Skeletal muscle satellite cell (primary cell): ENCODE measurements around the gene MTHFD1L.

GRCh38 chr6:148999823-149000393 lies 253.1 kb downstream of the UST start:
- CAGE, long polyA plus RNA: no peak

- CAGE, long polyA plus RNA: no peak
These were observed 256.2 kb upstream of the TAB2 start for GRCh38 chr6:149061321-149061798.

DNA sequence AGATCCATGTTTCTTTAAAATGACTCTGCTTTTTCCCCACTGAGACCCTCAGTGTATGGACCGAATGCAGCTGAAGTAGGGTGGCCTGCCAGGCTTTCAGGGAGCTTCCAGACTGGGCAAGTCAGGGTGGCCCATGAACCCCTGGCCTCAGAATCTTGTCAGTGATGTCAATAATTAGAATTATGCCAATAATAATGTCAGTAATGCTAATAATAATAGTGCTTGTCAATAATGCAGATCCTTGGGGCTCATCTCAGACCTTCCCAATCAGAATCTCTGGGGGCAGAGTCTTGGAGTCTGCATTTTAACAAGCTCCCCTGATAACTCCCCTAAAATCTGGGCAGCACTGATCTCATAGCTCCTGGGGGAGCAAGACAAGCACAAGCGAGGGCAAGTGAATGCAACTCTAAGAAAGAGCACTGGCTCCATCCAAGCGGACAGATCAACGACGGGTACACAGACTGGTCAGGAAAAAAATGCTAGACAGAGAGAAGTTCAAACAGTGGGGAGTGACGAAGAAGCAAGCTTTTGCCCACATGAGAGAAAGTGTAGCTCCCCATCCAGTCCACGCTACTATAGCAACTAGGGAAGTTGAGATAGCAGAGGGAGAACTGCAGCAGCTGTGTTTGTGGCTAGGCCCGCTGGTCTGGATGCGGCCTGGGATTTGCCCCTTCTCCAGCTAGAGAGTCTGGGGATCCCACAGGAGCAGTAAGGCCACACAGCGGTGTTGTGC lies 59.9 kb upstream of the TAB2 start:
- CAGE, long polyA plus RNA: no peak

GRCh38 chr6:149485336-149485844 lies 576 bp upstream of the ZC3H12D start:
- CAGE, long polyA plus RNA: no peak

DNA sequence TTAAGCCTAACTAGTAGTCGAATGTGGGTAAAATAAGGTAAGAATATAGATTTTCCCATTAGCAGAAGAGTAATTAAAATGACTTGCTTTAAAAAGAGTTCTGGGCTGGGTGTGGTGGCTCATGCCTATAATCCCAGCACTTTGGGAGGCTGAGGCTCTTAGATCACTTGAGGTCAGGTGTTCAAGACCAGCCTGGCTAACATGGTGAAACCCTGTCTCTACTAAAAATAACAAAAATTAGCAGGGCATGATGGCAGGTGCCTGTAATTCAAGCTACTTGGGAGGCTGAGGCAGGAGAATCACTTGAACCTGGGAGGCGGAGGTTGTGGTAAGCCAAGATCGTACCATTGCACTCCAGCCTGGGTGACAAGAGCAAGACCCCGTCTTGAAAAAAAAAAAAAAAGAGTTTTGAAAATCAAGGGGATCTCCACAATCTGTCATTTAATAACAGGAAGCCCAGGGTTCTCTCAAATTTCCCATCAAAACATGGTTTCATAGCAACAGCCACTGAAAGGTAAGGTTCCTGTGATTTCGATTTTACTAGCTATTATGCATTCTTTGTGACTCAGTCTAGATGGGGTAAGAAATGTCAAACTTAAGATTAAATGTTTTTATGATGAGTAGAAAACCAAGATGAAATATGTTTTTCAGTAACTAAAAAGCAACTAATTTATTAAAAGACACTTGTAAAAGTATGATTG lies 10.0 kb upstream of the ZC3H12D start:
- CAGE, long polyA plus RNA: no peak

DNA sequence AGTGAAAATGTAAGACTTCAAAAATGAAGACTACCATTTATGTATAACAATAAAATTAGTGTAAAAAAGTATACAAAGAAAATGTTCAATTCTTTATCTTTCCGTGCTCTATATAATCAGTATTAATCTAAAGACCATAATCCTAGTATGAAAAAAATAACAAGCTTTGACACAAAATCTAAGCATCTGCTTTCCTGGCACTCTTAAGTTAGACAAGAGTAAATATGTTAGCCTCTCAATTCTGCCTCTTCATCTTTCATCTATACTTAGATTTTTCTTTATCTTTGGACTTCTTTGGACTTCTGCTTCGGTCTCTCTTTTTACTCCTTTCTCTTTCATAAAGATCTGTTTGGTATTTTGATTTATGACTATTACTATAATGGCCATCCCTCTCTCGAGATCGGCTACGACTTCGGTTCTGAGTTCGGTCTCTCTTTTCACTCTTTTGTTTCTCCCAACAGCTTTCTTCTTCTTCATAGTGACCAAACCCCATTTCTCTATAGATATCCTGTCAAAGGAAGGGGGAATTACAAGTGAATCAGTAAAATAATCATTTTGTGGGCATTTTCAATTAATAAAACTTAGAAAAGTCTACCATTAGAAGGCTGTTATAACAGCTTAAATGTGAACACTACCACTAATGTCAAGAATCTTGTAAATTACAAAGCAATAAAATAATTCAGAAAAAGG lies 20.5 kb upstream of the ZC3H12D start:
- CAGE, long polyA plus RNA: no peak

DNA sequence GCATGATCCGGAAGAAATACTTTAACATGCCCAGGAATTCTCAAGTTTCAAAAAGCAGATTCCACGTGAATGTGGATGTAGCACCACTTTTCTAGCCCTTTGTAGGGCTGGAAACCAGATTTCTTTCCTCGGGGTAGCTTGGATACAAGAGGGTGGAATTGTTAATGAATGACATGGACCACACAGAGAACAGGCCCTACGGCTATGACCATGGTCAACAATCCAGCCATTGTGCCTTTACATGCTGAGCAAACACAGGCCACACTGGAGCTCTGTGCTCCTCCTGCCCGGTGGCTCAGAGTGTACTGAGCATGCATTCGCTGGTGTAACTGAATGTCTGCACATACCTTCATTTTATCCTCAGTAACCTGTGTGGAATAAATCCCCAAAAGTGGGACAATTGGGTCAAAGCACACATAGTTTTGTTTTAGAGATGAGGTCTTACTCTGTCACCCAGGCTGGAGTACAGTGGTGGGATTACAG lies 32.9 kb downstream of the LRP11 start:
- CAGE, long polyA plus RNA: no peak

DNA sequence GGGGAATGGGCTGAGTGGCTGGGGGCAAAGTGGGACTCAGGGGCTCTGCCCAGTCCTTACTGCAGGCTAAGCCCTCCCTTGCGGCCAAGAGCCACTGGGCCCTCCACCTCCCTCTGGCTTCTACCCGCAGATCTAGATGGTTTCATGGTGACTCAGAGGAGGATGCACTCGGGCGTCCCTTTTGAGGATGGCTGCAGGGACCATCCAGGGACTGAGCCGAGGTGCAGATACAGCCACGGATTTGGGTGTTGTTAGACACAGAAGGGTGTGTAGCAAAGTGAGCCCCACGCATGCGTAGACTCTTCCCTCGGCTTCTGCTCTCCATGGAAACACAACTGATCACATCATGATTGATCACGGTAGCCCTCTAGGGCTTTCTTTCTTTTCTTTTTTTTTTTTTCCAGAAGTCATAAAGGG lies 661 bp upstream of the ULBP1 start:
- CAGE, long polyA plus RNA: no peak

- CAGE, long polyA plus RNA: no peak
These were observed 640 bp downstream of the ULBP1 start for GRCh38 chr6:149964329-149964836.

DNA sequence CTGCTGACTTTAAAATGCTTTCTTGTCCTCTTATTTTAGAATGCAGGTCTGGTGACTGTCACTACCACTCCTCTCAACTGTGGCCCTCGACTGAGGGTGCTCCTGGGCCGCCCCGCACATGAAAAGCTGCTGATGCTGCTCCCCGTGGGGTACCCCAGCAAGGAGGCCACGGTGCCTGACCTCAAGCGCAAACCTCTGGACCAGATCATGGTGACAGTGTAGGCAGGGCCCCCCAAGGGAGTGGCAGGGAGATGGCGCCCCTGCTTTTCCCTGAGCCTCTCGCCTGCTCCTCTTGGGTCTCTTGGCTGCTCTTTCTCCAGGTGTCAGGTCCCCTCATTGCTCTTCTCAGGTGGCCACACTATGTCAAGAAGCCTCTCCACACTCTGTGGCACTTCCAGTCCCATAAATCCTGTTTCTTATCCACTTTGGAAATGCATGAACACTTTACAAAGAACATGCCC lies 29.2 kb downstream of the IYD start:
- CAGE, long polyA plus RNA: no peak

GRCh38 chr6:150457166-150457910 lies 88.5 kb downstream of the IYD start:
- CAGE, long polyA plus RNA: no peak

- CAGE, long polyA plus RNA: no peak
These were observed 740 bp downstream of the PLEKHG1 start for GRCh38 chr6:150600069-150601180.

DNA sequence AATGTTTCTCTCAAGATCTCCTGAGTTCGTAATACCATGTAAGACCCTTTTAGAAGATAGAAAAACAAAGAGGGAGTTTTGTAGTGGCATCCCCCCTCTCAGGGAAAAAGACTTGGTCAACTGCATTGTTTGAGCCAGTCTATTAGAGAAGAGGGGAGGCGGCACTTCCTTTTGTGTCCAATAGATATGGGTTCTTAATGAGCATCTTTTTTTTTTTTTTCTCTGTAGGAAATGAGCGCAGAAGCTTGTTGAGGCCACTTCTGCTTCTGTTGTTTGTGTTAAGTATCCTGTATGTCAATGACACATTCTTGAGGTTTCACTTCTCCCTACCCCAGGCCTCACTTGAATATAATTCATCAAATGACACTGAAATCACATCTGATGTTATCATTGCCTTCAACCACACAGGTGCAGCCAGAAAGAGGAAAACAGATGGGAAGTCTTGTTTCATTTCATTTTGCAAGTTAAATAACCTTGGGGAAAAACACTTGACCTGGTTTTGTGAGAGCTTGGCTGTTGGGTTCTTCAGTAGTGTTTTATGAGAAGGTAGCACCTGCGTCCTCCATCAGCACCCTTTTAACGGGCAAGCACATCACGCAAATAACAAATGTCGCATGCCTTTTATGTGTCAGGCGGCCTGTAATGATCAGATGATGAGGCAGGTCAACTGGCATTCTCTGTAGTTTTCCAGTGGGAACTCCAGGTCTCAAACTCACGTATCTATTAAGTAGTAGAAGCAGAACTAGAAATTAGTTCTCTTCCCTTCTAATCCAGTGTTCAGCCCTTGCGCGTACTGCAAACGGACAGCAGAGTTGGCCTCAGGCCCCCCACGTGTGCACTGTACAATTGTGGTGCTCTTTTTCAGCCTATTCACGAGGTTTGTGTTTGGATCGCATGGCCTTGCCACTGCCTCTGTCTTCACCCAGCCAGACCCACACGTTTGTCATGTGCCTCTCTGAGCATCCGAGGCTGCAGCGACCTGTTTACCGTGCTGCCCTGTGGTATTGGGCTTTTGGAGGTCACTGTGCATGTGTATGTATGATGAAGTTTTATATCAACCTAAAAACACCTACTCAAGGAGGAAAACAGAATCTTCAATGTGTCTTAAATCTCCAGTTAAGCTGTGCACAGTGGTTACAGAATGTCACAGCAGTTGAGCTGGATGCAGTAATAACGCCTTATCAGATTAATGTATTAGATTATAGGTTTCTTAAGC lies 23.5 kb downstream of the PLEKHG1 start:
- CAGE, long polyA plus RNA: no peak

DNA sequence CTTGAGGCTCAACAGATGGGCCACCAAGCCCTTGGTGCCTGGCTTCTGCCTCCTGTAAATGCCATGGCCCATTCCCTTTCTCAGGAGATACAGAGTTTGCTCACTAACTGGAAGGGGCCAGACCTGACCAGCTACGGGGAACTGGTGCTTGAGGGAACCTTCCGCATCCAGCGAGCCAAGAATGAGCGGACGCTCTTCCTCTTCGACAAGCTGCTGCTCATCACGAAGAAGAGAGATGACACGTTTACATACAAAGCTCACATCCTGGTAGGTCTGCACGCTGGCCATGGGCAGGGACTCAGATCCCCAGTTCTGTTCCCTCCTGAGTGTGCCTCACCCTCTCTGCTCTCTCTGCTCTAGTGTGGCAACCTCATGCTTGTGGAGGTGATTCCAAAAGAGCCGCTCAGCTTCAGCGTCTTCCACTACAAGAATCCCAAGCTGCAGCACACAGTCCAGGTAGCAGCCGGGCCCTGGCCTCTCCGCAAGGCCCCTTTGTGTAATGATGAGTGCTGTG lies 56.4 kb upstream of the MTHFD1L start:
- CAGE, long polyA plus RNA: no peak

DNA sequence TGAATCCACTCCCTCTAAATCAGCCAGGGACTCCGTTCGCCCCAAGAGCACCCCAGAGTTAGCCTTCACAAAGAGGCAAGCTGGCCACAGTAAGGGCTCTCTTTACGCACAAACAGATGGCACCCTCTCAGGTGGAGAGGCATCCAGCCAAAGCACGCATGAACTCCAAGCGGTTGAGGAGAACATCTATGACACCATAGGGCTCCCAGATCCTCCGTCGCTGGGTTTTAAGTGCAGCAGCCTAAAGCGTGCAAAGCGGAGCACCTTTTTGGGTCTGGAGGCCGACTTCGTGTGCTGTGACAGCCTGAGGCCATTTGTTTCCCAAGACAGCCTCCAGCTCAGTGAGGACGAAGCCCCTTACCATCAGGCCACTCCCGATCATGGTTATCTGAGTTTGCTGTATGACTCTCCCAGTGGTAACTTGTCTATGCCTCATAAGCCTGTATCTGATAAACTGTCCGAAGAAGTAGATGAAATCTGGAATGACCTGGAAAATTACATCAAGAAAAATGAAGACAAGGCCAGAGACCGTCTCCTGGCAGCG lies 34.3 kb upstream of the MTHFD1L start:
- CAGE, long polyA plus RNA: no peak

DNA sequence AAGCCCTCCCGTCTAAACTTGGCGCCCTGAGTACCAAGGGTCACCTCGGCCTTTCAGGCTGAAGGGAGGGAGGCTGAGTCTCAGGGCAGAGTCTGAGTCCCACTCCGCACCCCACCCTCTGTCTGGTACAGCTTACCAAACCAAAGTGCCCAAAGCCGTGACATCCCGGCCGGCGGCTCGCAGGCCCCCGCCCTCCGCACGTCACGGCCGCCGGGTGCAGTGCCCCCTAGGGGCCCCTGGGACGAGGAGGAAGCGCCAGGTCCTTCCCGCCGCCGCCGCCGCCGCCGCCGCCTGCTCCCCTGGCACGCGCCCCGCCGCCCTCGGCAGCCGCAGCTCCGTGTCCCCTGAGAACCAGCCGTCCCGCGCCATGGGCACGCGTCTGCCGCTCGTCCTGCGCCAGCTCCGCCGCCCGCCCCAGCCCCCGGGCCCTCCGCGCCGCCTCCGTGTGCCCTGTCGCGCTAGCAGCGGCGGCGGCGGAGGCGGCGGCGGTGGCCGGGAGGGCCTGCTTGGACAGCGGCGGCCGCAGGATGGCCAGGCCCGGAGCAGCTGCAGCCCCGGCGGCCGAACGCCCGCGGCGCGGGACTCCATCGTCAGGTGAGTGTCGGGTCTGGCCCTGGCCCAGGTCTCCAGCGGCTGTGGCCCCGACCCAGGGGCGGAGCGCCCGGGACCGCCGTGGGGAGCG lies at the start of gene MTHFD1L:
Gene MTHFD1L, plus strand, starts transcription at position 247 of the 682 bp plus-strand sequence.
- CAGE, long polyA plus RNA: start-site peak on the plus strand centred at position 646 of the sequence, 789 bp wide, 53 and 63 reads in 2 replicates

DNA sequence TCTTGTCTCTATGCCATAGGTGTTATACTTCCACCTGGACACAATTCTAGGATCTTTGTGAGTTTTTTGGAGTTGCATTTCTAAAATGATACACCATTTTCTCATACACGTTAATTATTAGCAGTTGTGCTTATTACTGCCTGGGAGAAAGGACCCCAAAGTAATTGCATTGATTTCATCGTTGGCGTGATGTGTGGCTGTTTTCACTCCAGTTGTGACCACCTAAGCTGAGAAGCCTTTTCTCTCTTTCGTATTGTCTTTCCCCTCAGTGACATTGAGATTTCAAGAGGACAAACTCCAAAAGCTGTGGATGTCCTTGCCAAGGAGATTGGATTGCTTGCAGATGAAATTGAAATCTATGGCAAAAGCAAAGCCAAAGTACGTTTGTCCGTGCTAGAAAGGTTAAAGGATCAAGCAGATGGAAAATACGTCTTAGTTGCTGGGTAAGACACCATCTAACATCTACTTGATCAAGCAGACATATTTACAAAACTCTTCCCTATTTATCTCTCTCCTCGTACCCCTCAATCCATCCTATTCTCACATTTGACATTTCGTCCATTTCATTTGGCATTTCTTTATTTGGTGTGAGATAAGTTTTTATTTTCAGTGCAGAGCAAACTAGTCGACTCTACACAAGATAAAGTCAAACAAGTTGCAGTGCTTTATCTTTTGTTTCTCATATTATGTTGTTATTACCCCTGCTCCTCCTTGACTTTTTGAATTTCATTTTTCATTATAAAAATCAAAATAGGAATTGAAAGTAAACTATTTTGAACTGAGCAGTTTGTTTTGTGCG lies 60.5 kb downstream of the MTHFD1L start:
- CAGE, long polyA plus RNA: no peak

DNA sequence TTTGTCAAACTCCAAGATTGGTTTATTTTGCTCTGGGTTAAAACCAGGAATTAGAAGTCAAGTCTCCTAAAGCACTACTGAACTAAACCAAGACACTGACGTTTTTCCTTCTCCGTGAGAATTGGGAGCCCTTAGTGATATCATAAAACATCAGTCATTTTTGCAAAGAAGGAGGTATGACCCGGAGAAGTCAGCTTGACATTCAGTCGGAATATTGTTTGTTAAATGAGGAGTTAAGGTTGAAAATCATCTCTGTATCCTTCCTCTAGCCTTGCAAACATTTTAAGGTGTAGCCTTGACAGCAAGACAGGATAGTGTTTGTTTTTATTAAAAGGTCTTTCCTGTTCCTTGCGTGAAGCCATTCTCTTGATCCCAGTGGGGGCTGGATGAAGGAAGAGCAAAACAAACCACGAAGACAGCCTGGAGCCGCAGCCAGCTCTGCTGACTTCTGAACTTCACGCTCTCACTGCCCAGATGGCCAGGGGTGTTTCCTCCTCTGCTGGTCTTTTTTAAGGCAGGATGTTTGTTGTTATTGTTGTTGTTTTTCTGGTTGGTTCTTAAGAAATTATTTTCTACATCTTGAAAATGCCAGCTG lies 156.3 kb downstream of the MTHFD1L start:
- CAGE, long polyA plus RNA: no peak

DNA sequence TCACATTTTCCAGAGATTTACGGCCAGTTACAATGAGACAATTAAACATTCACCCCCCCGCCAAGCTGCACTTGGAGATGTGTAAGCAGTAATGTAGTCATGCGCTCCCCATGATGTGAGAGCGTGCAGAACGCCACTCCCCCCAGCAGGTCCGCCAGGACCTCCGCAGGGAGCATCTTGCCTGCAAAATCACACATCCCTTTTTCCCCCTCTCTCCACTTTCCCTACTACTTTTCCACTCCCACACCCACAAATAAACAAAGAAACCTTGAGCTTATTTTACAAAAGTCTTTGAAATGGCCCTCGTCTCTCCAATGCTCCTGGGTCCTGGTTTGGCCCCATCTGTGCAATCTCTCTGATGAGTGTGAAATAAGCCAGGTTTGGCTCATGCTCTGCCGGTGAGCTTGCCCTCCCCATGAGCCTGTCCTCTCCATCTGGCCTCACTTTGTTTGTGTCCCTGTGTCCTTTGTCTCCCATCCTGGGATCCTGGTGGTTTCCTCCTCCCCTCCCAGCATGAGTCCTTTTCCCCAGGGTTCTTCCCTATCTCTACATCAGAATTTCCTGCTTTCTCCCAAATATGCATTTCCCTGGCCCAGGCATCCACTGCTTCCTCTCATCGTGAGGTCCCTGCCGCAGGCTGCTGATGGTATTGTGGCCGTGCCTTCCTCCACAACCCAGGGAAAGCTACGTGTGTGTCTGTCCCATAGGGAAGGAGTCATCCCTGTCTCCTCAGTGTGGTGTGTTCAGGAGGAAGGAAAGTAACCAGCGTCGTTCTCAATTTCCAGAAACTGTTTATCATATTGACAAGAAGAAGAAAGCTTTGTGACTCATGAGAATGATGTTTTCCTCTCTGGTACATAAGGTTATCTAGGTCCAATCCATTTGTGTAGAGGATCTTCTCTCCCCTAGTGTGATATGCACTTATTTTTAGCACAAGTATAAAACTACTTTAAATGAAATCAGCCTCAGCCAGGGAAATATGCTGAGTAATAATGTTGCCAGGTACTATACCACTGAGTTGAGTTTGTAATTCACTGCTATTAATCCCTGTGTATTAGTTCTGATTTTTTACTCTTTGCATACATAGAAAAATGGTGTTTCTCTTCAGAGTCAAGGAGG lies 180.1 kb downstream of the MTHFD1L start:
- CAGE, long polyA plus RNA: no peak

DNA sequence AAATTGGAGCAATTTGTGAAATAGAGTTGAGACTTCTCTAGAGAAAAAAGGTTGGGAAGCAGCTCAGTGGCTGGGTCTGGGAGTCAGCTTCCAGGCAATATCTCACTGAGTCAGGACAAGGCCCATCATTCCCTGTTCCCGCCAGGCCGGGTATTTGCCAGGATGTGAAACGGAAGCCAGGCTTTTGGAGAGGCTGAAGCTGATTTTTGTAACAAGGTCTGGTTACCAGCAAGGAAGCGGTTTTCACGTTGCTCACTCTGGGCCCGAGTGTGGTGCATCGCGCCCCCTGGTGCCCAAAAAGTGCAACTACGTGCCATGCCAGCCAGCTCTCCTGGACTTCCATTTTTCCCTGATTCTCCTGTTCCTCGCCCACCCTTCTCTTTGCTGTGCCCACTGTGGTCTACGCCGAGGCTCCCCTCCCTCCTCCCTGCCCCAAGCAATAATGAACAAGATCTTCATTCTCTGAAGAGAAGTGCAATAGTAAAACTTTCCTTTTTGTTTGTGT lies 67.2 kb downstream of the ZBTB2 start:
- CAGE, long polyA plus RNA: no peak